Aorta (tissue), 1 donor: ENCODE measurements around a stretch of chr12.

GRCh38 chr12:5480165-5480799, 48.4 kb downstream of the NTF3 start:
- PRO-cap, result no peak

DNA sequence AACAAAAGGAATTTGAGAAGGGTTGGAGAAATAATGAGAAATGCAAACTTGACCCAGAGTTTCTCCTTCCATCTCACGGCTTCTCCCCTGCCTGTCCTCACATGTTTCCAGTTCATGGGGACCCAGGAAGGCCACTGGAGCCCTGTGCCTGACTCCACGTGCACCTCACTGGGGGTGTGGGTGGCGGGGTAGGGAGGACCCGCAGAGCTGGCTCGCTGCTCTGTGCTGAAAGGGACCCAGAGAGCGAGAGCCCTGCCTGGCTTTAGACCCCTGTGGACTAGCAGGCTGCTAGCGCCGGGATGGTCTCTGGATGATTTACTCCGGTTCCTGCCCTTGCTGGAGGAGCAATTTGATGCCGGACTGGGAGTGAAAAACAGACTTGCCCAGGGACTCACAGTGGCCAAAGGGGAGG, 49.0 kb downstream of the NTF3 start:
- PRO-cap, result no peak

DNA sequence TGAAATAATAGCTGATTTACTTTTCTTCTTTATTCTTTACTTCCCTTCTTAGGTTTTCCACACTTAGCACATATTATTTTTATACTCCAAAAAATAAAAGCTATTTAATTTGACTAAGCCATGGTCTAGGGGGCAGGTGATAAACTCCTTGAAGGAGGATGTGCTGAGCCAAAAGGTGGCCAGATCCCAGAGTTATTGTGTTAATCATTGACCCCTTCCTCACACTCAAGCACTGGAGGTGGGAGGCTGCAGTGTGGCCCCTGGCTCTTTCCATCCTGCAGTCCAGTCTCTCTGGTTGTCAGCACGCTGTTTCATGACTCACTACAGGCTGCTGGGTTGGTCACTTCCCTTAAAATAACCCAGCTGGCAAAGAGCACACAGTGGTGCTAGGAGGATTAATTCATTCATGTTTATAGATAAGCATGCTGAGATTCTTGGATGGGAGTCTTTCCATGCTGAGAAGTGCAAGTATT, 228.9 kb downstream of the ANO2 start:
- PRO-cap, result no peak

DNA sequence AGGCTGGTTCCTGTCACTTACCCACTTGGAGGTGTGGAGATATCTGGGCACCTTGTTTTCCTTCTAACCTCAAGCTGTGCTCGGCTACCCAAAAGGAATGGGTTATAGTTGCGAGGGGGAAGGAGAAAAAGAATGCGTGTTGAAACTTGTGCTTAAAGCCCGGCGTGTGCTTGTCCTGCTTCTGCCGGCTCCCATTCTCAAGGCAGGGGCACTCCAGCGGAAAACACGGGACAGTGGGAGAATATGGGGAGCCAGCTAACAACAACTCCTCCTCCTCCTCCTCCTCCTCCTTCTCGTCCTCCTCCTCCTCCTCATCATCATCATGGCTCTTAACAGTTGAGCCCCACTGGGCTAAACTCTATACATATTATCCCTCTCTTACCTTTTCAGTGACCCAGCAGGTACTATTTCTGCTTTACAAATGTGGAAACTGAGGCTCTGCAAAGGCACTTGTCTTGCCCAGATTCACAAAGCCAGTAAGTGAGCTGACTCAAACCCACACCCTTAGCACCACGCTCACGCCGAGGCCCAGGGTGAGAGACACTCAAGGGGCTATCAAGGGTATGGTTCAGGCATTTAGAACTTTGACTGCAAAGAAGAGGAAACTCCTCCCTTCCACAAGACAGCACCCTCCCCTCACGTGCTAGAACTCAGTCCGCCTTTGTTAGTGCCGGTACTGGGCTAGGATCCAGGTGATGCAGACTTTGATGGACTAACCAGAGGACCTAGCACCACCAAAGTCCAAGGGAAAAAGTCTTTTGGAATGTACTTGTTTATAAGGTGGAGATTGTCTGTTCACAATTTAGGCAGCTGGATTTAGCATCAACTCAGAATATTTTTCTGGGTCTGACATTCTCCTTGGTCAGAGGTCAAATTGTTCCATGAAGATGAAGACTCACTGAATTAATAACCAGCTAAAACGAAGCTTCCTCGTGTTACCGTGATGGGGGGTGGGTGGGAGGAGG, 33.9 kb downstream of the VWF start:
- PRO-cap, result no peak

DNA sequence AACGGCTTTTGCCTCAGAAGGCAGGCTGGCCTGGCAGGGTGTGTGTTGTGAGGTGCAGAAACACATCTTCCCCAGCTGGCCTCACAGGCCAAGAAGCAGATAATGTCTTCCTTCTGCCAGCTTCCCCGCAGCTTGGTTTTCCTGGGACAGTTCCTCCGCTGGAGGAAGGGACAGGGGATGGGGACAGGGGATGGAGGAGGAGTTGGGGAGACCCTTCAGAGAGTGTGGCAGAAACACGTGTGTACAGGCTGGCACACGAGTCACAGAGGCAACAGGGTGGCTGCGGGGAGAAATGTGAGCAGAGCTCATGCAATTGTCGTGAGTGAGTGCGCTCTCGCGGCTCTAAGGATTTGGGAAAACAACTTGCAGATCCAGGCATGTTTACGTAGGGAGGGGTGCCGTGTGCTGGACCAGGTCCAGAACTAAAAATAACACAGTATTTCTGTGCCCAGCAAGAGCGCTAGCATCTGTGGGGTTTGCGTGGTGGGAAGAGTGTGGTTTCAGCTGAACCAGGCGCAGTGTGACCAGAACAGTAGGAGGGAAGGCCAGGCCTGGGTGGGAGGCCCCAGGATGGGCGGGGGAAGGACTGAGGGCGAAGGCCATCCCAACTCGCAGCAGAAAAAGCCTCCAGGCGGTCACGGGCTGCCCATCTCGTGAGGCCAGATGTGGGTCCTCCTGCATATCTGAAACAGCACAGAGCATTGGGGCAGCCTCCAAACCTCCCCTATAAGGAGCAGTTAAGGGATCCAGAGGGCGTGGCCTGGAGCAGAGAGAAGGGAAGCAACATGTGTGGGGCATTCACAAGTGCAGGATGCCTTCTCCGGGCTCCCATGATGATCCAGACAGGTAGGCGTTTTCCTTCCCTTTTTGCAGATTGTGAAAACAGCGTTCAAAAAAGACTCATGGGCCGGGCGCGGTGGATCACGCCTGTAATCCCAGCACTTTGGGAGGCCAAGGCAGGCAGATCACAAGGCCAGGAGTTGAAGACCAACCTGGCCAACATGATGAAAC, 18.0 kb upstream of the CD9 start:
- PRO-cap, result bidirectional peak, plus-strand start at position 568 of the sequence, minus-strand start at position 522 of the sequence

GRCh38 chr12:6193874-6194284, 6.3 kb upstream of the CD9 start:
- PRO-cap, result no peak

GRCh38 chr12:6197668-6198588, 2.3 kb upstream of the CD9 start:
- PRO-cap, result no peak

GRCh38 chr12:6201121-6201777, 1.0 kb downstream of the CD9 start:
- PRO-cap, result no peak

DNA sequence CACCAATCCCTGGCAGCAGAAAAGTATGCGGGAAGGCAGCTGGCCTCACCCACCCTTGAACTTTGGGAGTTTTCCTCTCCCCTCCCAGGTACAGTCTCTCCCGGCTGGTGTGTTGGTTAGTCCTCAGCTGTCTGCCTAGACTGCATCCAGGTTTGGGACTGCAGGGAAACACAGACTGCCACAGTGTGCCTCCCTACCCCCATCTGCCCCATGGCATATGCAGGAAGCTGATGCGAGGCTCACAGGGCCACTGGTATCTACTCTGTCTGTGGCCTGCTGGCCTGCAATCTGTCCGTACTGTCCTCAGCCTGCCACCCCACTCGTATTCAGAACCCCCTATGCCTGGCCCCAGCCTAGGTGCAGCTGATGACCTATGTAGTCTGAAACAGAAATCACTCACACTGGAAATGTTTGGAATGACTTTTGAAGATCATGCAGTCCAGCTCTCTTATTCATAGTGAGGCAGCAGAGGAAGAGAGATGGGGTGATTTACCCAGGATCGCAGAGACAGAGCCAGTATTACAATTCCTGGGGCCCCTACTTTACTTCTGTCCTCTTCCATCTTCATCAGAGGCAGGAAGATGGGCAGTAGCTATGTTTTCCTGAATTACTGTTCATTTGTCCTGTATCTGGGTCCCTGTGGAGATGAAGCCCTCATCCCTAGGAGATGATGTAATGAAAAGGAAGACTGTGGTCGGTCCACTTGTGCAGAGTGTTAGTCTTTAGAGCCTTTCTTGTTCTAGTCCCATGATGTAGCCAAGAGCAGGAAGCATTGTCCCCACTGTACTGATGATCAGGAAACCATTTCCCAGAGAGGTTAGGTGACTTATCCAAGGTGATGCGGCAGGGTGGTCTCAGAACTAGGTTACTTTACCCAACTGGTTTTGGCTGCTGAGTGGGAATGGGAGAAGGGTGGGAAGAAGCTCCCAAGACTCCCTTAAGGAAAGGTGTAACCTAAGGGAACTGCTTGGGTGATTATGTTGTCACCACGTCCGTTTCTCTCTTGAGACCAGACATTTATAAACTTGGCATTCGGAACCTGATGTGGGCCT, 2.5 kb downstream of the CD9 start:
- PRO-cap, result no peak

GRCh38 chr12:6221875-6222872, 22.0 kb downstream of the CD9 start:
- PRO-cap, result no peak

DNA sequence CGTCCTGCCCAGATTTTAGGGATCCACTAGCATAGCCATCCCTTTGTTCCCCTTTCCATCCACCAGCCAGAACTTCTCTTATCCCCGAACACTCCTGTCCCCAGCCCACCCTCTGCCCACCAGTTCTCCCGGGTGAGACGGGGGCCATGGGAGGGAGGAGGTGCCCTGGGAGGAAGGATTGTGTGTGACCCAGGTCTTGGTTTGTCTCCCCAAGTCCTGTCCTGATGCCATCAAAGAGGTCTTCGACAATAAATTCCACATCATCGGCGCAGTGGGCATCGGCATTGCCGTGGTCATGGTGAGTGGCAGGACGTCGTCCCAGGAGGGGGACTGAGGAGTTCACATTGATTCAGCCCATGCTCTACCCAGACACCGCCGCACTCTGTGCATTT, 35.8 kb downstream of the CD9 start:
- PRO-cap, result no peak

DNA sequence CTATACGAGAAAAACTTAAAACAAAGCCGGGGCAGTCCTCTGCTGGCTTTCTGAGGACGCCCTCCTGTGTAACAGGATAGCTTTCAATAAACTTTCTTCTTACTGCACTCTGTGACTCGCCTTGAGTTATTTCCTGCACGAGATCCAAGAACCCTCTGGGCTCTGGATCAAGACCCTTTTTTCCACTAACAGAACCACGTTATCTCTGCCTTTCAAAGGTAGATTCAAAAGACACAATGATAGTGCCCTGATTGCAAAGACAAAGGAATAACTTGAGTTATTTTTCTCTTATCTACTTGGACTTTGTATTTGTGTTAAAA, 12.6 kb upstream of the PLEKHG6 start:
- PRO-cap, result no peak

- PRO-cap, result no peak
These were observed 9.8 kb downstream of the PLEKHG6 start for GRCh38 chr12:6320299-6320689.

GRCh38 chr12:6322257-6322690, 11.8 kb downstream of the PLEKHG6 start:
- PRO-cap, result no peak

DNA sequence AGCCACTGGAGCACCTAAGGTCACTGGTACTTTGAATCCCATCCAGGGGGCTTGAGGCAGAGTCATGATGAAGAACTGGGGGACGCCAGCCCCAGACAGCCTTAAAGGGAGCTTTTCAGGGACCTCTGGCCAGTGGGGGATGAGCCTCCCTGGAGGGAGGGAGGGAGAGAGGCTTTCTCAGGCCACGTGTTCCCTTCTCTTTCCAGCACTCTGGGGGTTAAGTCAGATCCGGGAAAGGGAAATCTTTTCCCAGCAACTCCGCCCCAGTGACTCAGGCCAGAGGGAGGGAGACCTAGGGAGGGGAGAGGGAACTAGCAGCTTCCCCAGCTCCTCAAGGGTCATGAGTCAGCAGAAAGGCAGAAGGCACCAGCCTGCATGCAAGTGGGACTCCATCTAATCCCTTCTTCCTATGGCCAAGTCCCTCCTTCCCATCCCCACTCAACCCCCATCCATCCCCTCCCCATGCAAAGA, 5.8 kb downstream of the TNFRSF1A start:
- PRO-cap, result no peak

DNA sequence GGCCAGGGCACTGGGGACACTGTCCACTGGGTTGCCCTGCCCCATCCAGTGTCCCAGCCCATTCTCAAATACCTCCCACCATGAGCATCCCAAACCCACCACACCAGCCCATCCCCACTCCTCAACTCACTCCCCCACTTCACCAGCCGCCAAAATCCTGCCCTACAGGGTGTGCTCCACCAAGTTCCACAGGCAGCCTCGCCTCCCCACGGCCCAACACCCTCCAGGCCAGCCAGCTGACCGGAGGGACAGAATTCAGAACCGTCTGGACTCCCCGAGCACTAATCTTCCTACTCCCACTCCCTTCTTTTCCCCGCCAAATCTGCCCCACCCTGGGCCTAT, 773 bp downstream of the TNFRSF1A start:
- PRO-cap, result no peak

DNA sequence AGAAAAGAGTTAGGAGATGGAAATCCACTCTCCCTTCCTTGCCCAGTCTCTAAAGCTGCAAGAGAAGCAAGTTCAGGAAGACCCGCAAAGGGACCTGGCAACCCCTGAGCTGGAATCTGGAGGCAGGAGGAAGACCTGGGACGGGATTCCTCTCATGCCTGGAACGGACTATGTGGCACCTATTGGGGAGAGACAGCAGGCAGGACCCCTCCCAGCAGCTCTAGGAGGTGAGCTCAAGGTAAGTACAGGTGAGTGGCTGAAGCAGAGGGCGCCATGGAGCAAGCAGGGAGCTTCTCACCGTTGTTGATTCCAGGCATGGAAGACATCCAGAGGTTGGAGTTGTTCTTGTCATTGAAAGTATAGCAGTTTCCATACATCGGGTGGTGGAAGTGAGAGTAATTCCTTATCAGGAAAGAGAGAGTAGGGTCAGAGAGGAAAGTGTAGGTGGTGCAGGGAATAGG, 13.6 kb upstream of the TNFRSF1A start:
- PRO-cap, result no peak

GRCh38 chr12:6450058-6450819, 1.6 kb upstream of the TAPBPL start:
- PRO-cap, result no peak

DNA sequence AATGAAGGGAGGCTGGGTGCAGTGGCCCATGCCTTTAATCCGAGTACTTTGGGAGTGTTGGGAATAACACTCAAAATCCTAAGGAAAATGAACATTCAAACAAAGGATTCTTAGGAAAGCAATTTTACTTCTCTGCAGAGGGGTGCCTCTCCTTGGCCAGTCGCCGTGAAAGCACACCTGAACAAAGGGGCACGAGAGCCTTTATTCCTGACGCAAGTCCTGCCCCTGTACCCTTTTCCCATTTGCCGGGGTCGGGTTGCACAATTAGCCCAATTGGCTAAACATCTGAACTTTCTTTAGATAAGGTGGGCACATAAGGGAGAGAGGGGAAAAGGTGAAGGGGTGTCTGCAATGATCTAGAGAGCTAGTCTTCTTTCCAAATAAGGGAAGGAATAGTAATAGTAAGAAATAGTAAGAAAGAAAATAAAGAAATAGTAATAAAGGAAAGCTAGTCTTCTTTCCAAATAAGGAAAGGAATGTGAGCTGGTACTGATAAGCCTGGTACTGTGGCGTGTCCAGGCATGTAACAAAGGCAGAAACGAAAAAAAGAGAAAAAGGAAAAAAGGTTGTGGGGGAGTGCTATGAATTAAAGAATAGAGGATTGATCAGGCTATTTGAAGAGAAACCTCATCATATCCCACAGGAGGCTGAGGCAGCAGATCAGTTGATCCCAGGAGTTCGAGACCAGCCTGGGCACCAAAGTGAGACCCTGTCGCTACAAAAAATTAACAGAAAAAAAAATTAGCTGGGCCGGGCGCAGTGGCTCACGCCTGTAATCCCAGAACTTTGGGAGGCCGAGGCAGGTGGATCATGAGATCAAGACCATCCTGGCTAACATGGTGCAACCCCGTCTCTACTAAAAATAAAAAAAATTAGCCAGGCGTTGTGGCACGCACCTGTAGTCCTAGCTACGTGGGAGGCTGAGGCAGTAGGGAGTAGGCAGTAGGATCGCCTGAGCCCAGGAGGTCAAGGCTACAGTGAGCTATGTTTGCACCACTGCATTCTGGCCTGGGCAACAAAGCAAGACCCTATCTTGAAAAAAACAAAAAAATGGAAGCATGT, 13.7 kb downstream of the NCAPD2 start:
- PRO-cap, result no peak

- PRO-cap, result unidirectional peak, minus-strand start at chr12:6551999; bidirectional peak, plus-strand start at chr12:6552453, minus-strand start at chr12:6552246
These were observed 4.0 kb downstream of the IFFO1 start for GRCh38 chr12:6551432-6552615.